ENCODE results near the gene FMN2.

- PRO-cap, result no peak
These were observed 29.3 kb downstream of the NID1 start for GRCh38 chr1:236035581-236035953.

- PRO-cap, result no peak
These were observed 22.4 kb downstream of the NID1 start for GRCh38 chr1:236042480-236042897.

GRCh38 chr1:236066609-236067430 lies 1.9 kb upstream of the NID1 start:
- PRO-cap, result unidirectional peak, plus-strand start at chr1:236067254

DNA sequence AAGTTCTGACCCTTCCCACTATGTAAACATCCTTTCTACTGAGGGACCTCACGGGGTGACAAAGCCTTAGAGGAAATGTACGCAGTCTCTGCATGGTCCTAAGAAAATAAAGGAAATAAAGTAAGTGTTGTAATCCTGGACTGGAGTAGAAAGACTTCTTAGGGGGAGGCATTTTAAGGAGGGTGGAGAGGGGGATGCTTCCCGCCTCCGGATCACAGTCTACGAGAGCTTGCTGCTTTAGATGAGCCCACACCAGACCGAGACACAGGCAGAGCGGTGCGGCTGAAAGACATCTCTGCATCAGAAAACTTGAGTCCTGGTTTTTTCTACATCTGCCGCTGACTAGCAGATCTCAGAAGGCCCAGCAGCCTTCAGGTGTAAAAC lies 22.3 kb upstream of the GPR137B start:
- PRO-cap, result no peak

DNA sequence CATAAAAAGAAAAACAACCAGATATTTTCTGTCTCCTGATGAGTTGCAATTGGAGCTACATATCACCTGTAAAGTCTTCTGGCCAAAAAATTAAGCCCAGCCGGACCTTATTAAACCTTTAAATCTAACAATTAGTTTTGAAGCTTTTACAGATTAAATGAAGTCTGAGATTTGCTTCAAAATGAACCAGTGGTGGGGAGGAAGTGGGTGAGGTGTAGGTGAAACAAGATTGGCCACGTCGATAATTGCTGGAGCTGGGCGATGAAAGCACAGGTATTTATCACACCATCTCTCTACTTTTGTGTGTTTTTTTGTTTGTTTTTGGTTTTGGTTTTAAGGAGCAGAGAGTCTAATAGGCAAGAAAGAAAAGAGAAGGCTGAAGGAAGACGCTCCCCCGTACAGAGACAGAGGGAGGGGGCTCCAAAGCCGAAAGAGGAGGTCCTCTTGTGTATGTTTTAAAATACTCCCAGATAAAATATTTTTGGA lies 6.9 kb upstream of the LGALS8 start:
- PRO-cap, result no peak

DNA sequence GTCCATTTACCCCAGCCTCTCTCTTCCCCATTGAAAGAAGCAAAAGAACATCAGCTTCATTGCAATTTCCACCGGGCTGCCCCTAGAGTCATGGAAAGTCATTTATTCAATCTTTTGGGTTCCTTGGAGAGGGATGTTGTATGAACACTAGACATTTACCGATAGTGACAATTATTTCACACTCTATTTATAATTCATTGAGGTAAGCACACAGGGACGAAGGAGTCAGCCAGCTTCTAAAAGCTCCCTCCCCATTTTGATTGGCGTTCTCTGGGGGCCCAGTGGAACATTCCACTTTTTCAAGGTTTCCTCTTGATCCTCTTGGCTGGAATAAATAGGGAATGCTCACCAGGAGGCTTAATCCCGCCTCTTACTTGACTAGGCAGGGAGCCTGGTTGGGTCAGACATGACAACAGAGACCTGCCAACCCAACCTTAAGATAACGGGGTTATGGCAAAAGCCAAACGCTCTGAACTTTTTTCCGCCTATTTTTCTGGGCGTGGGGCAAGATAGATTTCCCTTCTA lies 917 bp downstream of the ACTN2 start:
- PRO-cap, result no peak

DNA sequence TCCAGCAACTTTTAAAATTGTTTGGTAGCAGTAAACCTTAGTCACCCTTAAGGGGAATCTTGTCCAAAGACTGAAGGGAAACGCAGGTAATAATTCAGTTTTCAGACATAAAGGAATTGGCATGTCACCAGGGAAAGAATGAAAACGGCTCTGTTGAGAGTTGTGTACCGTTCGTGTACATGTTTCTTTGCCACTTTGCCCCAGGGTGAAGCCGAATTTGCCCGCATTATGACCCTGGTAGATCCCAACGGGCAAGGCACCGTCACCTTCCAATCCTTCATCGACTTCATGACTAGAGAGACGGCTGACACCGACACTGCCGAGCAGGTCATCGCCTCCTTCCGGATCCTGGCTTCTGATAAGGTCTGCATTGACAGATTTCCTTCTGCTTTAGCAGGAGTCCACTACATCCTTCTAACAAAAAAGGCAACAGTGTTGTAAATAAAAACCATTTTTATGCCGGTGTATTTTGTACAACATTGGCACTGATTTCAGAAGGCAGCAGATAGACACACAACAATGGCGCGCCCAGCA lies 34.2 kb upstream of the MTR start:
- PRO-cap, result no peak

DNA sequence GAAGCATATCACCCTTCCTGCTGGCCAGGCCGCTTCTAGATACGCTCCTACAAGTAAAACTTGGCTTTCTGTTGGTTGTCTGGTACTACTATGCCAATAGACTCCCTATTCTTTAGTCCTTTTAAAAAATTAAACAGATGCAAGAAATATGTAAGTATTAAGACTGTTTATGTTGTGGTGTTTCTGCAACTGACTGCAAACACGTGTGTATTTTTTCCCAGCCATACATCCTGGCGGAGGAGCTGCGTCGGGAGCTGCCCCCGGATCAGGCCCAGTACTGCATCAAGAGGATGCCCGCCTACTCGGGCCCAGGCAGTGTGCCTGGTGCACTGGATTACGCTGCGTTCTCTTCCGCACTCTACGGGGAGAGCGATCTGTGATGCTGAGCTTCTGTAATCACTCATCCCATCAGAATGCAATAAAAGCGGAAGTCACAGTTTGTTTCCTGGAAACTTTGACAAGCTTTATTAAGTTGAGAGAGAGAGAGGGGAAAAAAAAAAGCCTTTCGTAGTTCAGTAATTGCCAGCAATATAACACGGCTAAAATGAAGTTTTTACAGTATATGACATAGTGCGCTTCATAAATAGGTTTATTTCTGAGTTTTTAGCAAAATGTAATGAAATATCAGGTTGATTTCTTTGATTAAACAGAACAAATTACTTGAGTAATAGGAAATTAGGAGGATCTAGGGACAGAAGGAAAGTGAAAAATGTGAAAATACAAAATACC lies 32.7 kb upstream of the MTR start:
- PRO-cap, result no peak

- PRO-cap, result no peak
These were observed 10.7 kb upstream of the RYR2 start for GRCh38 chr1:237031258-237031778.

- PRO-cap, result no peak
These were observed 11.6 kb downstream of the RYR2 start for GRCh38 chr1:237053549-237054062.

DNA sequence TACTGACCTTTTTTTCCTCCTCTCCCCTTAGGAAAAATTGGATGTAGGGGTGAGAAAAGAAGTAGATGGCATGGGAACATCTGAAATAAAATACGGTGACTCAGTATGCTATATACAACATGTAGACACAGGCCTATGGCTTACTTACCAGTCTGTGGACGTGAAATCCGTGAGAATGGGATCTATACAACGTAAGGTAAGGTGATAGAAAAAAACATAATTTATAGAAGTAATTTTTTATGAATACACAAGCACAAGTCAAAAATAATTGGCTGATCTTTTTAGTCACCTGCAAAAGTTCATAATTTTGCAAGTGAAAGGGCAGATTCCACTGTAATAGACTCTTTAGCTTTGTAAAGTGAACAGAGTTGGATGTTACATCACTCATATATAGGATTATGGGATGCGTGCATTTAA lies 399.3 kb downstream of the RYR2 start:
- PRO-cap, result no peak

- PRO-cap, result no peak
These were observed 163.9 kb downstream of the ZP4 start for GRCh38 chr1:237726730-237727371.

GRCh38 chr1:238647746-238648585 lies 738.4 kb upstream of the CHRM3 start:
- PRO-cap, result no peak

GRCh38 chr1:239353391-239353872 lies 32.9 kb upstream of the CHRM3 start:
- PRO-cap, result no peak

GRCh38 chr1:239684314-239685038 lies 298.1 kb downstream of the CHRM3 start:
- PRO-cap, result no peak

GRCh38 chr1:240091267-240092393 lies at the start of gene FMN2:
FMN2 (plus strand) TSS chr1:240091883.
- PRO-cap, result no peak

- PRO-cap, result no peak
These were observed 193.4 kb downstream of the FMN2 start for GRCh38 chr1:240285108-240285450.

DNA sequence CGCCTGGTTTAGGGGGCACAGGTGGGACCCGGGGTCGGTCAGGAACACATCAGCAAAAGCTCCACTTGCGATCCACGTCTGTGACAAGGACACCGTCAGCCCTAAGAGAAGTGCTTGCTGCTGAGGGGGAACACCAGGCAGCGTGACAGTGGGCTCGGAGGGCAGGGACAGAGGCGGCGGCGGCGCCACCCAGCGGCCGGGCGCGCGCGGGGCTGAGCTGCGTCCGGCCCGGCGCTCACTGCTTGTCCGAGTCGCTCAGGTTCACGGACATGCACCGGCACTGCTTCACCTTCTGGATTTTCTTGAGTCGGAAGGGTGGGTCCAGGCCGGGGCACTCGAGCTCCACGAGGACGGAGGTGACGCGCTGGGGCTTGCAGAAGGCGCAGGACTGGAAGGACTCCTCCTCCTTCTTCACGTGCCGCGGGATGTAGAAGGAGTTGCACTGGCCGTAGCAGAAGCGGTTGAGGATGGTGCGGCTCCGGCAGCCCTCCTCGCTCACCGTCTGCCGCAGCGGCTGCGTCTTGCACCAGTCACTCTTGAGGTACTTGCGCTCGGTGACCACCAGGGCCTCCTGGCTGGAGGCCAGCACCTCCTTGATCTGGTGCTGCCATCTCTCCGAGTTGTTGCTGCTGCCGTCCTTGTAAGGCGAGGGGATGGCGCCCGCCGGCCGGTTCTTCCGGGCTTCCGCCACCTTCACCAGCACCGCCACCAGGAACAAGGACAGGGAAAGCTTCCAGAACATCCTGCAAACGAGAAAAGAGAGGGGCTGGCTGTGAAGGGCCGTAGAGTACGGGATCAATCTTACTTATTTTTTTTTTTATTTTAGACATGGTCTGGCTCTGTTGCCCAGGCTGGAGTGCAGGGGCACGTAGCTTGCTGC lies 119.0 kb downstream of the GREM2 start:
- PRO-cap, result no peak

DNA sequence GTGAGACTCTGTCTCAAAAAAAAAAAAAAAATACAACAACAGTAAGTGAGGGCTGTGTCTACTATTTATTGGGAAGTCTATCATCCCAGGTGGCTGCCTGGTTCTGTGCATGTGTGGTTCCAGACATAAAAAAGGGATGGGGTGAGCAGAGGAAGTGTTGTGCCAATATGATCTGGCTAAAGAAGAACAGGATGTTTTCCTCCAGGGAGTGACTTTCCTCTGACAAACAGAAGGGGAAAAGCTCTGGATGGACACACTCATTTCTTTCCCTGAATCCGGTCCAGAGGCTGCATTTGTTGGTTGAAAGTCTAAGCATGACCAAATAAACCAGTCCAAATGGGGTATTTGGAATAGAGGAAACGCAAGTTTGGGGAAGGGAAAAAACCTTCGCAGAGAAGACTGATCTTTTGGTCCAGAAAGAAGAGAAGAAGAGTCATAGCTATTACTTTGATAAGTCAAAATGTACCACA lies 12.7 kb downstream of the GREM2 start:
- PRO-cap, result no peak

GRCh38 chr1:241088117-241088430 lies 268.9 kb downstream of the RGS7 start:
- PRO-cap, result no peak

Data from parotid gland (tissue), 1 donor.